Neural crest cell (in vitro differentiated cells): ENCODE measurements around the genes ILRUN and ANKS1A.

- PRO-cap, result no peak
Measured at GRCh38 chr6:34559800-34560276, 3.7 kb upstream of the SPDEF start.

GRCh38 chr6:34629569-34630480 lies 66.7 kb downstream of the ILRUN start:
- PRO-cap, result no peak

GRCh38 chr6:34646525-34647186 lies 49.9 kb downstream of the ILRUN start:
- PRO-cap, result no peak

GRCh38 chr6:34667593-34668061 lies 28.9 kb downstream of the ILRUN start:
- PRO-cap, result no peak

- PRO-cap, result bidirectional peak, plus-strand start at chr6:34696447, minus-strand start at chr6:34696369; bidirectional peak, plus-strand start at chr6:34696972, minus-strand start at chr6:34696719
Measured at GRCh38 chr6:34695963-34697057, at the start of gene ILRUN. Gene ILRUN (minus strand): TSS chr6:34696767.

DNA sequence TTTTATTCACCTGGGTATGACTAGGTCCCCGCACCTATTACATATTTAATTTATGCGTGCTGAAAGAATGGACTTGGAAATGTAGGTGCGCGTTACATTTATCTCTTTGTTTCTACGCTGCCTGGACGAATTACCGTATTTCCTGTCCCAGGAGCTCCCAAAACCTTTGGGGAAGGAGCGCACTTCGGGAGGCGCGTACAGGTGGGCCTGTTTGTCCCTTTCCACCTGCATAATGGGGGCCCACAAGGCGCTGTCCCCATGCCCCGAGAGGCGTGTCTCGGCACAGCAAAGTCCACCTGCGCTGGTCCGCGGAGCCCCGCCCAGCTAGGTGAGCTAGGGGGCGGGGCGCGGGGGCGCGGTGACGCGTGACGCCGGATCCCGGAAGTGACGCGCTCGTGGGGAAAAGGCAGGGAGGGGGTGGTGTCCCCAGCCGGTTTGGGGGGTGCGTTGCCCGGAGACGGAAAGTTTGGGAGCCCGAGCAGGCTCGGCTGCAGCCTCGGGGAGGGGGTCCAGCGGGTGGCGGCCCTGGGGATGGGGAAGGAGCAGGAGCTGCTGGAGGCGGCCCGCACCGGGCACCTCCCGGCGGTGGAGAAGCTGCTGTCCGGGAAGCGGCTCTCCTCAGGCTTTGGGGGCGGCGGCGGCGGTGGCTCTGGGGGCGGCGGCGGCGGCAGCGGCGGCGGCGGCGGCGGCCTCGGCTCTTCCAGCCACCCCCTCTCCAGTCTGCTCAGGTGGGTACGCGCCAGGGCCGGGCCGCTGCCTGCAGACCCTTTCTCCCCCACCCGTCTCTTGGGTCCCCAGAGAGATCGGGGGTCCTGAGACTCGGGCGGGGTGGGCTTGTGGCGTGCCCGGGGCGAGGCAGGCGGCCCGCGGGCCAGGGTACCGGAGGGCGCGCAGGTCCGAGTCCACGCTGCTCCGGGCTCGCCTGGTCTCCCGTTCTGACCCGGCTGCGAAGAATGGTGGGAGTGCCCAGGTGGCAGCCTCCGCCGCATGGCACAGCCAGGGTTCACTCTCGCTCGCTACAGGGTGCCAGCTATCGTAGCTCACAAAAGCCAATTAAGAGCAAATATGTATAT lies at the start of gene ANKS1A:
Gene ANKS1A, plus strand, starts transcription at position 384 of the 1,073 bp plus-strand sequence.
- PRO-cap, result bidirectional peak, plus-strand start at position 409 of the sequence, minus-strand start at position 327 of the sequence

GRCh38 chr6:35042015-35042454 lies 99.1 kb downstream of the TCP11 start:
- PRO-cap, result no peak

- PRO-cap, result bidirectional peak, plus-strand start at chr6:35048370, minus-strand start at chr6:35048140
Measured at GRCh38 chr6:35047591-35048283, 93.4 kb downstream of the TCP11 start.

- PRO-cap, result bidirectional peak, plus-strand start at chr6:35048370, minus-strand start at chr6:35048140; bidirectional peak, plus-strand start at chr6:35048821, minus-strand start at chr6:35048727
Measured at GRCh38 chr6:35048284-35049242, 92.6 kb downstream of the TCP11 start.

DNA sequence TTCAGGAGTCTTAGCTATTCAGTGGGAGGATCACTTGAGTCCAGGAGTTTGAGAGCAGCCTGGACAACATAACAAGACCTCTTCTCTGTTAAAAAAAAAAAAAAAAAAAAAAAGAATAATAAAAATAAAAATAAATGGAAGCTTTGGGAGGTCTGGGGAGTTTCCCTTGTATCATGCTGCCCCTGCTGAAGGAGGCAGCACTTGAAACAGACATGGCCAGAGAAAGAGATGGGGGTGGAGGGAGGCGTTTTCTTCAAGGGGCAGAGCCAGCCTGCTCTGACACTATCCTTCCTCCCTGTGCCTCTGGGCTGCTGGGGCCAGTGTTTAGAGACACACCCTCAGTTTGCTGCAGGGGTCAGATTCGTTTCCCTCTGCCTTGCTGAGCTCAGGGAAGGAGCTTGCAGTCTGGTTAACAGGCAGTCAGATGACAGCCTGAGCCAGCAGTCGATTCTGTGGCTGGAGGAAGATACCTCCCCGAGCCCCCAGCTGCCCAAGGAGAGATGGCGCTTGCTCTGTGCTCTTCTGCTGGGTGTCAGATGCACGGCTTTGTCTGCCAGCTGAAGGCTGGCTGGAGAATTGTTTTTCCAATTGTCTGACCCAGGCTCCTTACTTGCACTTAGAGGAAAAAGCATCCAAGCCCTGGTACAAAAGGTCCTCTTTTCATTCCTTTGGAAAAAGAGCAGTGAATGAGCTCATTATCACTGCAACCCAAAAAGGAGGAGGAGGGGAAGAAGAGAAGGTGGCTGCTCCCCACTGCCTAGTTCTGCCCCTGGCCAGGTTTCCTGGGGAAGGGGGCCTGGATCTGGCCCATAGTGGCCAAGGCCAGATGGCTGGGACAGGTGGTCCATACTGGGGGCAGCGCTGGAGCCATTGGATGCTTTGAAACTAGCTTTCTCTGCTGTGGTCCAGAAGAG lies 88.4 kb downstream of the TCP11 start:
- PRO-cap, result no peak

DNA sequence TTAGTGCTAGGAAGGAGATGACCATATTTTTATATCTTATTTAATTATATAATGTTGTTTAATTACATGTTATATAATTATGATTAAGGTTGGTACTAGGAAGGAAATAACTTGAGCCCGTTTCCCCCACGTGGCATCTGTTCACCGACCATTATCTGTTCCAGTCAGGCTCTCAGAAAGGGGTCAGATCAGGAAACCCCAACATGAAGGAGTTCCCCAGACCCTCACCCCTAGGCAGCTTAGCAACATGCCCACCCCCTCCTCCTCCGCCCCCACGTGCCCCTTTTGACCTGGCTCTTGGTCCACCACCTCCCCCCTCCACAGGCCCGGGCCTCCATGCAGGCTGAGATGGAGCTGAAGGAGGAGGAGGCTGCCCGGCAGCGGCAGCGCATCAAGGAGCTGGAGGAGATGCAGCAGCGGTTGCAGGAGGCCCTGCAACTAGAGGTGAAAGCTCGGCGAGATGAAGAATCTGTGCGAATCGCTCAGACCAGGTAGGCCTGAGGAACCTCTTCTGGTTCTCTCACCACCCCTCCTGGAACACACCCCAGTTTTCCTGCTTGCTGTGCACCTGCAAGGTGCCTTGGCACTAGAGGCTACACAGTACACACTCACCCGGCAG lies 21.7 kb downstream of the DEF6 start:
- PRO-cap, result no peak

DNA sequence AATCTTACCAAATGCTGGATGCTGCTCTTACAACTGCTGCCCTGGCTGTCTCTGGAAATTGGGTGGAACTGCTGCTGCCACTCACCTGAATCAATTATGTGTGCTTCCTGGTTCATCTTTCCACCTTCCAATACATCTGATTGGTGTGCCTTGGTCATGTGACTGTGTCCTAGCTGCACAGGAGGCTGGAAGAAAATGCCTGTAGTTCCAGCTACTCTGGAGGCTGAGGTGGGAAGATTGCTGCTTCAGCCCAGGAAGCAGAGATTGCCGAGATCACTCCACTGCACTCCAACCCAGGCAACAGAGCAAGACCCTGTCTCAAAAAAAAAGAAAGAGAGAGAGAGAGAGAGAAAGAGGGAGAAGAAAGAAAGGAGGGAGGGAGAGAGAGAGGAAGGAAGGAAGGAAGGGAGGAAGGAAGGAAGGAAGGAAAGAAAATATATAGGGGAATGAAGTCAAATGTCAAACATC lies 14.2 kb upstream of the PPARD start:
- PRO-cap, result no peak

DNA sequence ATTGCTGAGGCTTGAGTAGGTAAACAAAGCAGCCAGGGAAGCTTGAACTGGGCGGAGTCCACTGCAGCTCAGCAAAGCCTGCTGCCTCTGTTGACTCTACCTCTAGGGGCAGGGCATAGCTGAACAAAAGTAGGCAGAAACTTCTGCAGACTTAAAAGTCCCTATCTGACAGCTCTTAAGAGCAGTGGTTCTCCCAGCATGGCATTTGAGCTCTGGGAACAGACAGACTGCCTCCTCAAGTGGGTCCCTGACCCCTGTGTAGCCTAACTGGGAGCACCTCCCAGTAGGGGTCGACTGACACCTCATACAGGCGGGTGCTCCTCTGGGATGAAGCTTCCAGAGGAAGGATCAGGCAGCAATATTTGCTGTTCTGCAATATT lies 10.0 kb upstream of the PPARD start:
- PRO-cap, result no peak

DNA sequence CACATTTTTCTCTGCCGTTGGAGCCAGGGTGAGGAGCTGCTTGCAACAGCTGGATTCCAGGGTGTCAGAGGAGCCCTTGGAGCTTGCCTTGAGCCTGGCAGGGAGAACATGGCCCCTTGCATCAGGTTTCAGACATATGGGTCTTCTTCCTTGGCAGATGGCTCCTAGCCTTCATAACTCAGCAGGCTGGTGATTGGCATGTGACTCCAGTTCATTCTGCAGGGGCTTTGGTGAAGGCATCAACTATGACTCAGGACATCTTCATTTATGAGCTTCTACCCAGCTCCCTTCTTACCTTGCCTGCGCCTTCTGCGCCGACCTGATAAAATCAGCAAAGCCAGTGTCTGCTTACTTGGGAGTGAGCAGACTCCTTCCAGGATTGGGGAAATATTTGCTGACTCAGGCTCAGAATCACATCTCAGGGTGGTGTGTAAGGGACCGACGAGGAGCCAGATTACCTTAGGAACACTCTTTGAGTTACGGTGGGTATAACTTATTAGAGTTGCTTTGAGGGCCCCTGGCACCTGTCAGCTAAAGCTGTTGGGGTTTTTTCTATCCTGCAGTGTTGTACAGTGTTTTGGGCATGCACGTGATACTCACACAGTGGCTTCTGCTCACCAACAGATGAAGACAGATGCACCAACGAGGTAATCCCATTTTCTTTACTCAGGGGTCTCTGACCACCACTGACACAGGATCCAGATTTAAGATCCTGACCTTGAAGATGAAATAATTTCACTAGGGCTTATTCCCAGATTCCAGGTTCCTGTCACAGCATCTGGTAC lies 4.3 kb downstream of the PPARD start:
- PRO-cap, result no peak

GRCh38 chr6:35358451-35358747 lies 16.0 kb downstream of the PPARD start:
- PRO-cap, result no peak

GRCh38 chr6:35391259-35392029 lies 49.1 kb downstream of the PPARD start:
- PRO-cap, result no peak

DNA sequence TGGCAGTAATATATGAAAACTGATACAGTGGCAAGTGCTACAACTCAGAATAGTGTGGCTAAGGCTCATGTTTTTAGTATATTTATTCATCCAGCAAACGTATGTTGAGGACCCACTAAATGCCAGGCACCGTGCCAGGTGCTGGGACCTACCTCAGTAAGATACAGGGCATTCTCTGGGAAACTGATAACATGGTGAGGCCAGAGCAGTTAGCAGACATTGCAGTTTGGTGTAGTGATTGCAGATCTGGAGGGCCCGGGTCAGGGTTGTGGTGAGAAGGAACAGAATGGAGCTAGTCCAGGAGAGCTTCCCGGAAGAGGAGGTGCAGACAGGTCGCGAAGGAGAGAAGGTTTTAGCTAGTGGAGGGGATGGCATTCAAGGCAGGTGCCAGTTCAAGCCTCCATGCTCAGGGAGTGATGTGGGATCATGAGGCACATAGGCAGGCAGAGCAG lies 48.6 kb upstream of the FANCE start:
- PRO-cap, result no peak

DNA sequence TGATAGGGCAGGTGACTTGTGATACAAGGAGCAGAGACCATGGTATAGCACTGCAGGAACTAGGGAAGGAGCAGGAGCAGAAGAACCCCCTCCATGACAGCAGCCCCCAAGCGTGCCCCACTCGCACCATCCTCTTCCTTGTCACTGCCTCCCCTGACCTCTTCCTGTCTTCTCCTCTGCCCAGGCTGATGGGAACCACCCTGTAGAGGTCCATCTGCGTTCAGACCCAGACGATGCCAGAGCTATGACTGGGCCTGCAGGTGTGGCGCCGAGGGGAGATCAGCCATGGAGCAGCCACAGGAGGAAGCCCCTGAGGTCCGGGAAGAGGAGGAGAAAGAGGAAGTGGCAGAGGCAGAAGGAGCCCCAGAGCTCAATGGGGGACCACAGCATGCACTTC lies 41.3 kb upstream of the FANCE start:
- PRO-cap, result no peak

DNA sequence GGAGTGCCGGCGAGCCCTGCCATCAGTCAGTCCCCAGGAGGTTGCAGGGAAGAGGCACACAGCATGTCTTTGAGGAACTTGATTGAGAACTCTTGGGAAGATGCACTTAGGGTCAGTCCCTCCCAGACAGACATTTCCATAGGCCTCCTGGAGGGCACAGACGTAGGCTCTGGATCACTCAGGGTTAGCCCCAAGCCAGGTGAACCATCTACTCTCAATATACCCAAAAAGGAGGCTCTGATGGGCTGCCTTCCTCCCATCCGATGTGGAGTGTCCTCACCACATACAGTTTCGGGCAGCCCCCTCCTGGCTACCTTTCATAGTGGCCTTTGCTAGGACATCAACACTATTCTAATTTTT lies 16.5 kb upstream of the FANCE start:
- PRO-cap, result no peak

DNA sequence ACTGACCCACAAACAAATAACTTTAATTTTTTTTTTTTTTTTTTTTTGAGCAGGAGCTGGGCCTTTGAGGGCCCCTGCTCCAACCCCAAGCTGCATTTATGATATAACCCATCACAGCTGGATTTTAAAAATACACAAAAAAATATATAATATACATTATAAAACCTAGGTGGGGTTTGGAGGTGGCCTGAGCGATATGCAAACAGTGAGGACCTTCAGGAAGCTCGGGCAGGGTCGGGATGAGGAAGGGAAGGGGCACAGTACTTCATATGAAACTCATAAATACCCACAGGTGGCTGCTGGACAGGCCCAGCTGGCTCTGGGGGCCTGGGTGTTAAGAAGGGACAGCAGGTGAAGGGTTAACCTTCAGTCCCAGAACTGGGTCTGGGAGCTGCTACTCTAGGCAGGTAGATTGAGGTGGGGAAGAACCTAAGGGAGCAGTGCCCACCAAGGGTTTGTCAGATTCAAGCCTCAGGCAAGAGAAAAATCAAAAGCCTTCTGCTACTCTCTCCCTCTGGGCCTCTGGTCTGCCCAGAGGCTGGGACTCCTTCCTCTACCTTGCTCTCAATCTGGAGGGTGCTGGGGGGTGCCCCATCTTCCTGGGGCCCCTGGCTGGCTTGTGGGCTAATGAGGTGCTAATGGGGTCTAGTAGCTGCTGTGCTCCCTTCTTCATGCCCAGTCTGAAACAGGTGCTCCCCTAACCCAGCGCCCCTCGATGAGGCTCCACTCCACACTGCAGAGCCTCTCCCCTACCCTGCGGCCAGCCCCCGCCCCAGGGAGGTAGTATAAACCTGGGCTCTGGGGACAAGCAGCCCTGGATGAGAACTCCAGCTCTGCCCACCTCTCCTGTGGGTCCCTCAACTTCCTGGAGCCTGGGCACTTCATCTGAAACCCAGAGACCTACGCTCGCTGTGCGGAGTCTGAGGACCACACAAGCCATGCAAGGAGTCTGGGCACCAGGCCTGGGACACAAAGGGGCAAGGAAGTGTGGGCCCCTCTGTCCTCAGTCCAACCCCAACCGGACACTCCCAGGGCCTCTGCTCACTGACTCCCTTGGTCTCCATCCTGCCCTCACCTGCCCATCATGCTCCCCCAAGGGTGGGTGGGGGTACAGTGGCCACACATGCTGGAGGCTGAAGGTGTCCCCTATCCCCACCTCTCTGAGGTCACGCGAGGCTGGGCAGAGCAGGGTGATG lies 5.8 kb downstream of the RPL10A start:
- PRO-cap, result no peak